SEM (cell line): ENCODE measurements around a stretch of chr1.

GRCh38 chr1:4622816-4623201 lies 31.6 kb upstream of the AJAP1 start:
- PRO-cap = no peak

GRCh38 chr1:4637987-4638543 lies 16.3 kb upstream of the AJAP1 start:
- PRO-cap = no peak

DNA sequence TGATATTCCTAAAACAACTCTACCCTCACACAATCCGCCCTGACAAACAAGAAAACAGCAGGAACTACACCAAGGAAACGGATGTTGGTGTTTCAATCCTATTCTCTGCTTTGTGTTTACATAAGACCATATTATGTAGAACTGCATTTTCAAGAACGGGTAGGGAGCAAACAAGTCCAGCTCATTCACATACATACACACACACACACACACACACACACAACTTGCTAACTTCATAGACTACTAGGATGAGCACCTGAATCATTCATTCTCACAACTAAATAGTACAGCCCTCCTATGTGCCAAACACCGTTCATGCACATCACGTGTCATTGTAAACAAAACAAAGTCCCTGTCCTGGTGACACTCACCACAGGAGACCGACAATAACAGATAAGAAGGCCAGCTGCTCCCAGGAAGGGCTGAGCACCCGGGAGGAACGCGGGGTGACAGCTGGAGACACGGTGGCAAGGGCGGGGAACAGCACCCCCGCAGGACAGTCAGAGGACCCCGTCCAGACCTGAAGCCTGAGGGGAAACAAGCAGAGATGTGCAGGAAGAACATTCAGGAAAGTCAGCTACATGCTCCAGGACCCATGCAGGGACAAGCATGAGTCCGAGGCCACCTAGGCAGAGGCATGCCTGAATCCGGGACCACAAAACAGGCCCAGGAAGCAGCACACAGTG lies 42.9 kb downstream of the NPHP4 start:
- PRO-cap = no peak

DNA sequence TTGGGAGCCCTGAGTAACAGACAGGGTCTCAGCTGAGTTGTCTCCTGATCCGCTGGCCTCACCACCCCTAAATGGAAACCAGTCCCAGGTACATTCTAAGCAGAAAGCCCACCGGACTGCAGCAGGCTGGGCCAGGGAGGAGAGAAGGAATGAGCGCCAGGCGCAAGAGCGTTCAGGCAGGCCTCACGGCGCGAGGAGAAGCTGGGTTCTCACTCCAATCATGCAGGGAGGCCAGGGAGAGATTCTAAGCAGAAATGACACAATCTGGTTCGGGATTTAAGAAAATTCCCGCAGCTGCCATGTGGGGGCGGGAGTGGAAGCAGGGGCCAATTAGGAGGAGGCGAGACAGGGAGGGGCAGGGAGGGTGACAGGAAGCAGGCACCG lies 12.0 kb downstream of the NPHP4 start:
- PRO-cap = bidirectional peak, plus-strand start outside the sequence, minus-strand start at position 255 of the sequence

DNA sequence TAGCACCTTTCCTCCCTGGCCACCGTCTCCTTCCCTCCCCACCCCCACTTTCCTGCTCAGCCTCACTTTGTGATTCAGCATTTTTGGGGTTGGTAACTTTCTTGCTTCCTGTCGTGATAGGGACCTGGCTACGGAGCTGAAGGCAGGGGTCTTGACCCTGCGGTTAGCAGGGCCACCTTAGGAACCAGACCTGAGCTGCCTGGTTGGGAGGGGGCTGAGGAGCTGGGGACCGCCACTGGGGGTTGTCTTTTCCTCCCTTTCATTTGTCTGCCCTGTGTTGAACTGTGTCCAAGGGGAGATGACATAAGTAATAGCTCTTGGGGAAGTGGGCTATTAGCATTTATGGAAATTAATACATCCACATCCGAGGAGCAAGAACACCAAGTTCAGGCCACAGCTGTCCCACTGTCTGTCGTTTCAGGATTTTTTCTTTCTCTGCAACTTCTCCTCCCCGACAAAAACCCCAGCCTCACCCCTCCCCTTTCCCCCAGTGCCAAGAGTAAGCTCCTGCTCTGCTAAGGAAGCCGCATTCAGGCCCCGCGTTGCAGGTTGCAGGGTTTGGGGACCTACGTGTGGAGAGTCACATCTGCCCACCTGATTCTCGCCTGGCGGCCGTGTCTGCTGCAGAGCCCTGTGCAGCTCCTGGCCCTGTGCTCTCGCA lies 1.6 kb upstream of the NPHP4 start:
- PRO-cap = no peak

GRCh38 chr1:6052848-6053857 lies 7.5 kb downstream of the KCNAB2 start:
- PRO-cap = no peak

DNA sequence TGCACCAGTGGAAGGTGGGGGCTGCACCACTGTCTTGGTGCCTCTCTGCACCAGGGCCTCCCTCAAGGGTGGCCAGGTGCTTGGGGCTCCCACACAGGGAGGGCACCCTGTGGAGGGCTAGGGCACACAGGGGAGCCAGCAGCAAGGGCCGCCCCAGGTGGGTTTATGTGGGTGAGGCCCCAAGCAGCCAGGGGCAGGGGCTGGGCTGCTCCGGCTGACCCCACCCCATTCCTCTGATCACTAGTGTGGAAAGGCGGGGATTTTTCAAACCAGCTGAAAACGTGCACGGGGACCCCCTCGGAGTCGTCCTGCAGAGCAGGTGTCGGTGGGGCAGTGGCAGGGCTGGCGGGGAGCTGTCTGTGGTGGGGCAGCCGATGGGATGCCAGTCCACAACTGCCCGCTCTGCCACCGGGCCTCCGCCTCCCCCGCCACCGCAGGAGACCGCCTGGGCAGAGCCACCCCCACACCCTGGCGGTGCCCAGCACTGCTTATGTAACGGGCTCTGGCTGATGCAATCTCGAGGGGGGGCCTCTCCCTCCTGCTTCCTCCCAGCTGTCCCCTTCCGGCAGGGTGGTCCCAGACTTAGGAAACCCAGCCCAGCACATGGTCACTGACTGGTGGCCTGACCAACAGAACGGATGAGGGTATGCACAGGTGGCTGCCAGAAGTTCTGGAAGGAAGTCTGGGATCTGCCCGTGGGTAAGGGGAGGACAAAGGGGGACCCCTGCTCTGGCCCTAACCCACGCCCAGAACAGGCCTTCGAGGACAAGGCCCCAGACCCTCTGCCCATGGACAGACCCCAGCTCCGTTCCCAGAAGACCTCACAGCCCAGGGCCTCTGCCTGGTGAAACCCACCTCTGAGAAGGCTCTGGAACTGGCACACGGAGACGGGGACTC lies 9.4 kb downstream of the CHD5 start:
- PRO-cap = bidirectional peak, plus-strand start at position 602 of the sequence, minus-strand start at position 486 of the sequence

DNA sequence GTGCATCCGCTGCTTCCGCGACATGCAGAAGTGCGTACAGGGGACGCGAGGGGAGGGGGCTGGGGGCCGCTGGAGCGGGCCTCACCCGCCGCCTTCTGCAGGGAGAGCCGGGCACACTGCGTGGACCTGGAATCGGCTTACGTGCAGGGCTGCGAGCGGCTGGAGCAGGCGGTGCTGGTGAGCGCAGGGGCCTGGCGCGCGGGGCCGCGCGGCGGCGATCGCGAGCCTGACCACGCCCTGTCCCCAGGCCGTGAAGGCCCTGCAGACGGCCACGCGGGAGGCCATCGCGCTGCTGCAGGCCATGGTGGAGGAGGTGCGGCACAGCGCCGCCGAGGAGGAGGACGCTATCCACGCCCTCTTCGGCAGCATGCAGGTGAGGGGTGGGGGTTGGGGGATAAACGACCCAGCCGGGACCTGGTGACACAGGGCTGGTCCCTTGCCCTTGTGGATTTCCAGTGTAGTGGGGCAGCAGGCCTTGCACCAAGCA lies 3.3 kb downstream of the RNF207 start:
- PRO-cap = no peak

- PRO-cap = no peak
Measured at GRCh38 chr1:6248834-6249785, 5.1 kb downstream of the HES3 start.

GRCh38 chr1:6259910-6260934 lies 676 bp downstream of the GPR153 start:
- PRO-cap = bidirectional peak, plus-strand start at chr1:6260174, minus-strand start at chr1:6260030; bidirectional peak, plus-strand start at chr1:6260609, minus-strand start at chr1:6260523

DNA sequence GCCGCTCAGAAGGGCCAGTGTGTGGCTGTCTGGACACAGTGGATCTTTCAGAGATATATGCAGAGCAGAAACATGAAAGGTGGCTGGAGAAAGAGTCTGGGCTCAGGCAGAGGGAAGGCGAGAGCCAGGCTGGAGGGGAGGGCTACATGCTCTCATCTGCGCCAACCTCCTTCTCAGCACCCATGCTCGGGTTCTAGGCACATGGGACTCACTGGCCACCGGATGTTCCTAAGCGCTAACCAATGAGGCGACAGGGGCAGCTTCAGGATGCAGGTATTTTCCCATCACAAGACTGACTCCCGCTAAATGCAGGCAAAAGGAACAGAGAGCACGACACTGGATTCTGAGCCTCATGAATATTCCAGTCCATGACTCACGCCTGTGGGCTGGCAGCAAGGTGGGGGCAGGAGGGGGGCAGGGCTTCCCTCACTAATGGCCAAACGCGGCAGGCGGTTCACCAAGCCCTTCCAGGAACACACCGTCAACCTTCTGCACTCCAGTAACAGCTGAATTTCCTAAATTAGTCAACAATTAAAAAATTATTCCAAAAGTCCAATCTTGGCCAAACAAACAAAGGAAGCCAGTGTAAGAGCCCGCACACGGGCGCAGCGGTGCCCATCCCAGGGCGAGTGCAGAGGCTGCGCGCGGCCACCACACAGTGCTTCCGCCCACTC lies 12.4 kb upstream of the GPR153 start:
- PRO-cap = no peak

DNA sequence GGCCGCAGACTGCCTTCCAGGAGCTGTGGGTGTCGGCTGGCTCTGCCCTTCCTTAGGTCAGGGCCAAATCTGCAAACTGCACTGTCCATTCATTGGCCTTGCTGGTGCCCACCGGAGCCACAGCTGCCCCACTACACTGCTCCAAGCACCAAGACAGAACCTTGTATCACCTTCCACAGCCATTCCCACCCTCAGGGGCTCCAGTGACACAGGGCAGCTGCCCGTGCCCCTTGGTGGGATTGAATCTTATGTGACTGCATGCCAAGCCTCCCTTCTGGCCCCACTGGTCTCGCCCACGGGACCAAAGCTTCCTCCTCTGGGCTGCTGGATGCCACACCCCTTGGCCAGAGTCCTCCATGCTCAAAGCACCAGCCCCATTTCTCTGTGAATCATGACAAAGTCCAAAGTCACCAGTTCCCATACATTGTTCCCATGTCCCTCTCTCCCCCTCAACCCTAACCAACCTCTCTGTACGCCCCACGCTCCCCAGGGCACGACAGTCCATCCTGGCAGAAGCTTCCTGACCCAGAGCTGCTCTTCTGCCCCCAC lies 20.8 kb upstream of the GPR153 start:
- PRO-cap = no peak

DNA sequence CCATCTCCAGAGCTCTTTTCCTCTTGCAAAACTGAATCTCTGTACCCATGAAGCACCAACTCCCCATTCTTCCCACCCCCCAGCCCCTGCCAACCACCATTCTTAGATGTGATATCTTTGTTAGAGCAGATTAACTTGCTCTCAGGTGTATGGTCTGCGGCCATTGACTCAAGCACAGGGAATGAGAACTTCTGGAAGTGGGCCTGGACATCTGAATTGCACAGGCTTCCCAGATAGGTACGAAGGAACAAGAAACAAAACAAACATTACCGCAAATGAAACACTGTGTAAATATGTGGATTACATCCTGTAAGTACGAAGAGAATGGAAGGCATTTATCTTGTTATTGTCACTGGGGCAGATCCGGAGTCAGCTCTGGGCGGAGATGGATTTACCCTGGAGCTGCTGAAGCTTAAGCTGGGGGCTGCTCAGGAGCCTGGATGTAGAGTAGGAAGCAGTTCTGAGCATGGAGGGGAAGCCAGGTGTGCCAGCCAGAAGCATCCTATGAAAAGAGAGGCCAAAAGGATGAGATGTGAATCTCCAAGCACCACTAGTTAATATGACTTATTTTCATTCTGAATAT lies 6.8 kb downstream of the HES2 start:
- PRO-cap = no peak

- PRO-cap = no peak
Measured at GRCh38 chr1:6414216-6414789, 5.4 kb downstream of the HES2 start.

GRCh38 chr1:6486454-6487017 lies 4.9 kb downstream of the PLEKHG5 start:
- PRO-cap = no peak

- PRO-cap = no peak
Measured at GRCh38 chr1:6487691-6488194, 3.7 kb downstream of the PLEKHG5 start.

DNA sequence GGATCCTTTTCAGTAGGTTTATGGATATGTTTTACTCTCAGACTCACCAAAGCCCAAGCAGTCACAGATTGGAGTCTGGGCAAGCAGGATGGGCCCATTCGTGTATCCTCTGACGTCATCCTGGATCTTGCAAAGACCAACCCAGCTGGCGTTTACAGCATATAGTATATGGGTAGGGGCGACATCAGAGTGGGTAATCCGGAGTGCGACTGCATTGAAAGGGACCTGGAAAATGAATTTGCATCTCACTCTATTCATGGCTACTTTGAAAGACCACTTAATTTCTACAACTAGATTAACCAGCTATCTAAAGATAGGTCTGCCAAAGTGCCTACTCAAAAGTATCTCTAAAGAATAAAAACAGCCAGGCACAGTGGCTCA lies 25.4 kb downstream of the NOL9 start:
- PRO-cap = no peak

DNA sequence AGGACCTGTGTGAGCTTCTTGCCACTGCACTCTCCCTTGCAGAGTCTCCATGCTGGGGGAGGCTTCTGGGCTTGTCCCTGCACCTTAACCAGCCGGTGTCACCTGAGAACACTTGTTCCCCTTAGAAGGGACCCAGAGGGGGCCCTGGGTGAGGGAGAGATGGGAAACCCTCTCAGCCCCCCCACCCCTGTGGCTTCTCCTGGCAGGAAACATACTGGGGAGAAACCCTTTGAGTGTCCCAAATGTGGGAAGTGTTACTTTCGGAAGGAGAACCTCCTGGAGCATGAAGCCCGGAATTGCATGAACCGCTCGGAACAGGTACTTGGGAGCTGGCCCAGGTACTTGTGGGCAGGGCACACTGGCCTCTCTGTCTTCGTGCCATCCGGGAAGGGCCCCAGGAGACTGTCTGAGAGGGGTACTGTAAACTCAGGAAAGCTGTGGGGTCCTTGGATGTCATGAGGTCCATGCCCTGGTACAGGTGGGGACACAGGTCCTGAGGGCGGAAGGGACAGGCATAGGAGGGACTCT lies 6.0 kb downstream of the ZBTB48 start:
- PRO-cap = no peak

DNA sequence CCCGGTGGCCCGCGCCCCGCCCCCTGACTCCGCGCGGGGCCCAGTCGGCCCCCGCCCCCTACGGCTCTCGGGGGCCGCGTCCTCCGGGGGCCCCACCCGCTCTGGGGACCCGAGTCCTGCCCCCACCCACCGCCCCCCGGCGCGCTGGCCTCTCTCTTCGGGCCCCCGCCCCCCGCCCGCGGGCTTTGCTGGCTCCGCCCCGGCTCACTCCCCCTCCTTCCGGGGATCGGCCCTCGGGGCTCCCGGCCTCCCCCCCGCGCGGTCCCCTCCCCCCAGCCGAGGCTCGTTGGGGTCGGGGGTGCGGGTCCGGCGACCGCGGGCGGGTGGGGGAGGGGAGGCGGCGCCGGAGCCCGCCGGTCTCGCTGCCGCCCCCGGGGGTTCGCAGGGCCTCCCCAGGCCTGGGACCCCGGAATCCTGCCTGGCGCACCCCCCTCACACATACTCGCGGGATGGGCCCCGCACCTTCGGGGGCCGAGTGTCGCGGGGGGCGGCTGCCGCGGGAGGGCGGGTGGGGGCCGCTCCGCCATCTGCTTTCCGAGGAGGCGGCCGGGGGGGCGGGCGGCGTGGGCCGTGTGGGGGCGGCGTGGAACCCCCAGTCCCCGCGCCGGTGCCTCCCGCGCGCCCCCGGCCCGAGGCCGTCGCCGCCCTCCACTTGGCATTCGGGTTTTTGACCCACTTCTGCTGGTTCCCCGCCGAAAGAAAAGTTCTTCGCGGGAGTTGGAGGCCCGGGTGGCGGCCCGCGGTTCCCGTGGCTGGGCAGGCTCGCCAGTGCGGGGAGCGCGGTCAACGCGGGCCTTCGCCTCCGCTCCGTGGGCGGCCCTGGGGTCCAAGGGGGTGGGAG lies 1.3 kb downstream of the PHF13 start:
- PRO-cap = no peak

DNA sequence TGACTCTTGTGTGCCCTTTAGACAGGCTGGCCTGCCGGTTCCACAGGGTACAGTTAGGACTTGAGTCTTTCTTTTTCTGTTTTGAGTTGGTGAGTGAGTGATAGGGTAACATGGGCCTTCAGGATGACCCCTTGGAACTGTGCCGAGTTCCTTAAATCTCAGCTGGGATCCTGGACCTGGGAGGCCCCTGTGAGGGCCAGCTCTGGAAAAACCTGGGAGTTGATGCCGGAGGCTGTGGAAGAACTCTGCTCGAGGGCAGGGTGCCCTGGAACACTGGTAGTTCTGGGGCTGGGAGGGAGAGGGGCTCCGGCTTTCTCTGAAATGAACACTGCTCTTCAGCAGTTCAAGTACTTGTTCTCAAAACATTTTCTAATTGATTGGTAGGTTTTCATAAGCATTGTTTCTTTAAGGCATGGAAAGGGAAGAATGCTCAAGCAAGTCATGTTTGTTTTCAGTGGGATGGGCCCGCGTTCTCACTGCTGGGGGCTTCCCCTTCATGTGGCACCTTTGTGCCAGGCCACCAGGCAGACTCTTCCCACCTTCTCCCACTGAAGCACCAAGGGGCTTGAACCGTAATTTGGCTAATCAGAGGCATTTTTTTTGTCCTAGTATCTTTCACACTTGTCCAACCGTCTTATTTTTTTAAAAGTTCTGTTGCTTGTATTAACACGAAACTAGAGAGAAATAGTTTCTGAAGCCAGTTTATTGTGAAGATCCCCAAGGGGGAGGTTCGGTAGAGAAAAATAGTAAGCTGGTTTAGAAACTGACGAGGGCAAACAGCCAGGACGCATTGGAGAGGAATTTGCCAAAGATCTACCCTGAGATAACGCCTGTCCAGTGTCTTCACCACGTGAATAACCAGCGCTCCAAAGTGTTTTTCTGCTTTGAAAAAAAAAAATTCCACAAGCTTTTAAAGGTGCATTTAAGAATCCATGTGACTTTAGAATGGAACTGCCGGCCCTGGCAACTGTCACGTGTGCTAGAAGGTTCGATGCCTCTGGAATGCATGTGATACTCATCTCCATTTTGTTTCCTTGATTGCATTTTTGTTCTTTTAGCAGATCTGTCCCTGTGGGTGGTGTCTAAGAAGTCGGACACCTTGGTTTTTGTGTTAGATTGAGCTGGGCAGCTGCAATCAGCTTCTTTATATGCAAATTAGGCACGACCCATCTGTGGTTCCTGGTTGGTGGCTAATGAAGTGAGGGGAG lies 1.6 kb upstream of the THAP3 start:
- PRO-cap = no peak